Neural crest cell (in vitro differentiated cells): ENCODE measurements around a stretch of chr2.

GRCh38 chr2:160157790-160158642 lies 42.1 kb downstream of the ITGB6 start:
- PRO-cap, result no peak

- PRO-cap, result bidirectional peak, plus-strand start at chr2:160270194, minus-strand start at chr2:160270112
These were observed 70.3 kb upstream of the ITGB6 start for GRCh38 chr2:160270037-160271120.

DNA sequence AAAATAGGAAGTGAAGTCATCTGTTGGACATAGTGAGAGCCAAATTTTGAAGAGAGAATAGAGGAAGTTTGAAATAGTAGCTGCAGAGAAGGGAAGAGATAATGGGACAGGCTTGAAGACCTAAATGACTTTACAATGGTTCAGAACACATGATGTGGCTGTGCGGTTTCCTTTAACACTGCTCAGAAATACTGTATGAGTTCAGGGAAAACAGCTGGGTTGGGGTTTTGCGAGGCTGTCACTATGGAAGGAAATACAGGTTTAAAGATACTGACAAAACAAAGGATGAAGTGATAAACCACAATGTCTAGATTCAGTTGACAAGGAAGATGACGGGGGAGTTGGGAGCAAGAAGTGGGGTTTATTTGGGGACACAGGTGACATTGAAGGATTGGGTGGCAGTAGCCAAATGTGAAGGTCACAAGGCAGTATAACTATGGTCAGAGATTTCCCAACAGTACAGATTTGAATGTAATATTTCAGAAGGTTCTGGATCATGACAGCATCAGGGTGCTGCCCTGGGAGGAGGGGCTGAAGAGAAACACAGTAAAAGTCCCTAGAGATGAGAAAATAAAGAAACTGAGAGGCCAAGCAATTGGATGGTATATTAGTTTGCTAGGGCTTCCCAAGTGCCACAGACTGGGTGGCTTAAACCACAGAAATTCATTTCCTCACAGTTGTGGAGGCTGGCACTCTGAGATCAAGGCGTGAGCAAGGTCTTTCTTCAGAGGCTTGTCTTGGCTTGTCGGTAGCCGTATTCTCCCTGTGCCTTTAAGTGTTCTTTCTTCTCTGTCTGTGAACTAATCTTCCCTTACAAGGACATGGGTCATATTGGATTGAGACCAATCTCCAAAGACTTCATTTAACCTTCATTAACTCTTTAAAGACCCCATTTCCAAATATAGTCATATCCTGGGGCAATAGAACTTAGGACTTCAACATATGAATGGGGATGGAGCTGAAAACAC lies 82.4 kb upstream of the TANK start:
- PRO-cap, result no peak

DNA sequence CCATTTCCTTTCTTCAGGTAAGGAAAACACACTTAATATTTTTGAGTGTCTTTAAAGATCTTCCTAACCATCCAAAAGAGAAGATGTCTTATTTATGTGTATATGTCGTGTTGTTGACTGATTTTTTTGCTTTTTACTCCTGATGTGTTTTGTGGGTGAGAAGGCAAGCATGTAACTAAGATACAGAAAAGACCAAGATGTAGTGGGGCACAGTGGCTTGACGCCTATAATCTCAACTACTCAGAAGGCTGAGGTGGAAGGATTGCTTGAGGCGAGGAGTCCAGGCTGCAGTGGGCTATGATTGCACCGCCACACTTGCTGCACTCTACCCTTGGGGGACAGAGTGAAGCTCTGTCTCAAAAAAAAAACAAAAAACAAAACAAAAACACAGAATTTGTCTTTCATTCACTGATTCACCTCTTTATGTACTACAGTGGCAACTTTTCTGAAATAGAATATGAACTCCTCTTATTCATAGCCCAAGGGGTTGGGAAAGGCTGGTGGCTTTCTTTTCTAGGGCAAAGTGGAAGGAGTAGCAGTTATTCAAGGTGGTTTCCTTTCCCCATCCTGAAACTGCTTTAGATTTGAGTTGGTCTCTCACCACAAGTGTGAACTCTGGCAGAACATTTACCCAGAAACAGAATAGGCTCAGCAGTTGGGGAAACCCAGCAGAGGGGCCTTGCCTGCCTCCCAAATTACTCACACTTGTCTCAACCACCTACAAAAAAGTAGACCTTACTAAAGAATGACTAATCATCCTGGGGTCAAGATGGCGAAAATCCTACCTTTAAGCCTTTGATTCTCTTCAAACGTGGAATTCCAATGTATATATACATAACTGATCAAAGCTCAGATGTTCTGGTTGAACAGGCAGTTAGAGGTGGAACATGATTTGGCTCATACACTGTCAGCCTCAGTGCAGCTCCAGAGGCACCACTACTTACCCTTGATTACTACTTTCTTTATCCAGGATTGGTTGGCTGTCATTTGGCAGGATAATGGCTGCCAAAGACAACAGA lies 6.5 kb downstream of the TANK start:
- PRO-cap, result no peak

- PRO-cap, result no peak
These were observed 10.8 kb downstream of the TANK start for GRCh38 chr2:161170791-161171755.

DNA sequence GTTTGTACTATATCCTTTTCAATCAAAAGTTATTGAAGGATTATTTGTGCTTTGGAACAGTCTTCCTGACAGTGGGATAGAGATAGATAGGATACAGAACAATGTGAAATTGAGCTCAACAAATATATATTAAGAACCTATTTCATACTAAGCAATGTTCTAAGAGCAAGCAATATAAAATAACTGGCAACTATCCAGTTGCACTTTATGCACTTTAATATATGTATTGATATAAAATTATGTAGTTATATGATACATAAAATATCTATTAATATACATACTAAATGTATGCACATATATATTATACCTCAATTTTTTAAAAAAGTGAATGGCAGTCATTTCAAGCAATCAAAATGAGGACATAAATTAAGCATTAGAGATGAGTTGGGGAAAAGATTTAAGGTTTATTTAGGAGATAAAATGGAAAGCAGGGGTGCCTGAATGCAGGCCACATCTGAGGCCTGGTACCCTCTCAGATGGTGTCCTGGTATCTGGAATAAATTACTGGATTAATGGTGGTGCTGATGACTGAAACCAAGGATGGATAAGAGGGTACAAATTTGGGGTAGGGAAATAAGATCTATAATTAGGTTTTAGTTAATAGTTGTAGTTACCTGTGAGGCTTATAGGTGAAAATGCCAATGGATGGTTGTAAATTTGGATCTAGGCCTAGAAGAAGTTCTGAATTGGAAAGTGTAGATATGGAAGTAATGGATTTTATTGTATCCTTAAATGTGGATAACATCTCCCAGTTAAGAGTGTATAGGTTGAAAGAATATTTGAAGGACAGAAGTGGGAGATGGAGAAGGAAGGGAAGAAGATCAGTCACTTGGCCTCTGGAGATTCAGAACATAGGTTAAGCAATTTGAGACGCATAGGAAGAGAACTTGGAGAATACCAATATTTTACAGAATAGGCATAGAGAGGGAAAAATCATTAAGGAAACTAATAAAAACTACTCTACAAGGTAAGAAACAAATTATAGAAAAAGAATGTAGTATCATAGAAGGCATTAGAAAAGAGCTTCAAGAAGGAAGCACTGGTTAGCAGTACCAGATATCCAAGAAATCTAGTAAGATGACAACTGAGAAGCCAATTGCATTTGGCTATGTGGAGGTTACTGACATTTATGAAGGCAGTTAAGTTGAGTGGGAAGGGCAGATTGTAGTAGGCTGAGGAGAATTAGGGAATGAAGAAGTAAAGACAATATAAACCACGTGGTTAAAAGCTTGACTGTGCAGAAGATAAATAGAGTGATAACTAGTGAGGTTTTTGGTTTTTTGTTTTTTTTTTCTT lies 24.4 kb downstream of the TANK start:
- PRO-cap, result no peak

- PRO-cap, result unidirectional peak, plus-strand start at chr2:161281232
These were observed 27.2 kb upstream of the PSMD14 start for GRCh38 chr2:161280973-161281453.

DNA sequence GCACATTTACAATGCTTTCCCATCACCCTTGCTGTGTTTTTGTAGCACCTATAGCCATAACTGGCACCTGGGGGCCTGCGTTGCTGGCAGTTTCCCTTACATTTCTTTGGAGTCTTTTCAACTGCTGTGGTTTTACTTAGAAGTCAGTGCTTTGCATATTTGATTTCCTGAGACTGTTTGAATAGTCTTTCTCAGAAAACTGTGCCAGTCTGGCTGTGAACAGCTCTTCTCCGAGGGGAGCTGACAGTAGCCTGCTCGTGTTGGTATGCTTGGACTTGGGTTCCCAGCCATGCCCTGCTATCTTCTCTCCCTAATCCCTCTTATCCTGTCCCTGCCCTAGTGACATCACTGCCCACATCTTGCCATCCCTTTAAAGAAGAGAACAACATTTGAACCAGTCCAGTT lies 81.5 kb downstream of the DPP4 start:
- PRO-cap, result no peak

DNA sequence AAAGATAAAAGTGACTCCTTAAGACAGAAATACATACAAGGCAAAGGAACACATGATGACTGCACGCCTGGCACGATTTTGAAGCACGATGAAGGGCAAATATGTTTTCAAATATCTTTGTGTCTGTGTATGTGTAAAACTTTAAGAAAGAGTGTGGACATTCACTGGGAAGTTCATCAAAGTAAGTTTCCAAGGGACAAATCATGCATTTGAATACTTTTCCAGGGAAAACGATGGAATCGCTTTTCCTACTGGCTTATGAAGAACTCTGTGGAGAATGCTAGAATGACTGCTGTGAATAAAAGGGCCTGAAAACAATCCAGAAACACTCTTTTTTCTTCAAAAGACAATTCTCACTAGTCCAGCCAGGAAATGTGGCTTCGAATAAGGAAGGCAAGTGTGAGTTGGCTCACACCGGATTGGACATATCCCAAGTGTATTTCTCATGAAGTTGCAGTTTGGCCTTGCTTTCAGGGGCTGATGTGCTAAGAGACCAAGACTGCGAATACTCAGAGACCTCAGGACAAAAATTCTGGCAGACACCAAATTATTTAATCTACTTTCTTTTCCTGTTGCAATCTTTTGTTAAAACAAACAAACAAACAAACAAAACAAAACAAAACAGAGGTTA lies 54.1 kb downstream of the FIGN start:
- PRO-cap, result no peak

DNA sequence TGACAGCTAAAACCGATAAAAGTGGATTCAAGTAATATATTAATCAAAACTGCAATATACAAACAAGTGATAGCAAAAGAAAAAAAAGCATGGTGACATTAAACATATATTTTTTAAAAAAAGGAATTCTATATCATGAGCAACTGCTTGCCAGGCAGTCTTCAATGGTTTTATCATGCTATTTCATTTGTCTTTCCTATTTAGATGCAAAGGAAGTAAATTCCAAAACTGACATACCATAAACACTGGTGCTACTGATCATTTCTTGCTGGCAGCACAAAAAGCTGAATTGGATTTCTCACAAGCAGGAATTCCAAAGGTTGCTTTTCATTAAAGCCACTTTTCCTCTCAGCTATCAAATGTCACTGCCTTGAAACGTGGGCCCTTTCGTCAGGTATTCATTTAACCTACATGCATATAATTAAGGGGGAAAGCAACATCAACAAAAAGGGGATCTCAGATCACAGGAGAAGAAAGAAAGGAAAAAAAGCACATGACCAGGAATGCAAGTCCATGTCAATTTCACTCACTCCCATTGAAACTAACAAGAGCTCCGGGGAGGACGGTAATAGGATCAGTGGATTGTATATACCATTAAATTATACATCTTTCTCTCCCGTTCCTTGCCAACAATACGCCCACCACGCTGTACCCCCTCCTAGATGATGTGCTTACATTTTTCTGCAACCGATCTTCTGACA lies 992 bp downstream of the FIGN start:
- PRO-cap, result bidirectional peak, plus-strand start at position 538 of the sequence, minus-strand start at position 543 of the sequence

GRCh38 chr2:164015258-164015765 lies 279.5 kb upstream of the FIGN start:
- PRO-cap, result bidirectional peak, plus-strand start at chr2:164015530, minus-strand start at chr2:164015427

GRCh38 chr2:164514314-164515356 lies 106.6 kb downstream of the GRB14 start:
- PRO-cap, result no peak

DNA sequence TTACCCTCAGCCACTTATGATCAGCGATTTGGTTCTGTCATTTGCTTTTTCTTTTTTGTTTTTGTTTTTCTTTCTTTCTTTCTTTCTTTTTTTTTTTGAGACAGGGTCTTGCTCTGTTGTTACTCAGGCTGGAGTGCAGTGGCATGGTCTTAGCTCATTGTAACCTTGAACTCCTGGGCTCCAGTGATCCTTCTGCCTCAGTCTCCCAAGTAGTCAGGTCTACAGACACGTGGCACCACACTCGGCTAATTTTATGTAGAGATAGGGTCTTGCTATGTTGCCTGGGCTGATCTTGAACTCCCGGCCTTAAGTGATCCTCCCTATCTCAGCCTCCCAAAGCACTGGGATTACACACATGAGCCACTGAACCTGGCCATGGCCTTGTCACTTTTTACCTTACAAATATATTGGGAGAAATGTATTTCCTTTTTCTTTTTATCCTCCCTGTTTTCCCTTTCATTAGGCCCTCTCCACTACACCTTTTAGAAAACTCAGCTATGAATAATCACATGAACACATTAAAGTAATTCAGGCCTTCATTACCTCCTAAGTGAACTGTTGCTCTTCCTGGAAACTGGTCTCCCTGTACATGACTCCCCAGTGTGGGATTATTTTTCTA lies 31.2 kb upstream of the GRB14 start:
- PRO-cap, result no peak

- PRO-cap, result no peak
These were observed 73.0 kb upstream of the GRB14 start for GRCh38 chr2:164694237-164694817.

- PRO-cap, result no peak
These were observed 90.5 kb upstream of the GRB14 start for GRCh38 chr2:164711662-164712251.

DNA sequence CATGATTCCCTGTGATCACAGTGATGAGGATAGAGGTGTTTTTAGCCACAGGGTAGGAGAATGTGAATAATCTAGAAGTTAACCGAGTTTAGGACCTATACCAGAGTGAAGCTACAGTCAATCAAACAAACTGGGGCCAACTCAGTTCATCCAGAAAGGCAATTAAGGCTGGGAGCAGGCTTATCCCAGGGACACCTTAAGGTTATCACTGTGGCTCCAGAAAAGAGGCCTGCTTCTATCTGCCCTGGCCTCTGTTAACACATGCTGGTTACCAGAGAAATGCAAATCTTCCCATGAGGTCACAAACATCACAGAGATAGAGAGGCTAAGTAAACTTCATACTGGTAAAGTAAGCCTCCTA lies 93.2 kb upstream of the GRB14 start:
- PRO-cap, result no peak

GRCh38 chr2:164783403-164783723 lies 58.3 kb downstream of the COBLL1 start:
- PRO-cap, result no peak

DNA sequence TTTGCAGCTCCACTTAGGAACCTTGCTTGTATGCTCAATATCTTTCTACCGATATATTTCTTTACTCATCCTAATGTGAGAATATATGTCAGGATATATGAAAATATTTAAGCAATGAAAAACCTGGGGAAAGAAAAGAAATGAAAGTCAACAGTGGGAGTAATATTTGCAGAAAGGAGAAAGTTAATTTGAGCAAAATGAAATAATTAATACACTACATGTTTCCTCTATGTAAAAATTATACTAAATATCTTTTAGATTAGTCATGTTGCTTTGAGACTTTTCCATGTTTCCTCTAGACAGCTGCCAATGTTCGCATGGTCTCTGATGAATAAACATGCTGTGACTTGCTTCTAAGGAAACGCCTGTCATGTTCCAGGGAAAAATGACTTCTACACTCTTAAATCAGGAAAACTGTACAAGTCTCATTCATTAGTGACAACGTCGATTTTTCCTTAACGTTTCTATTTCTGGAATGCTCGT lies 1.8 kb downstream of the COBLL1 start:
- PRO-cap, result no peak

- PRO-cap, result no peak
These were observed 91.7 kb downstream of the SCN3A start for GRCh38 chr2:165112136-165112628.

DNA sequence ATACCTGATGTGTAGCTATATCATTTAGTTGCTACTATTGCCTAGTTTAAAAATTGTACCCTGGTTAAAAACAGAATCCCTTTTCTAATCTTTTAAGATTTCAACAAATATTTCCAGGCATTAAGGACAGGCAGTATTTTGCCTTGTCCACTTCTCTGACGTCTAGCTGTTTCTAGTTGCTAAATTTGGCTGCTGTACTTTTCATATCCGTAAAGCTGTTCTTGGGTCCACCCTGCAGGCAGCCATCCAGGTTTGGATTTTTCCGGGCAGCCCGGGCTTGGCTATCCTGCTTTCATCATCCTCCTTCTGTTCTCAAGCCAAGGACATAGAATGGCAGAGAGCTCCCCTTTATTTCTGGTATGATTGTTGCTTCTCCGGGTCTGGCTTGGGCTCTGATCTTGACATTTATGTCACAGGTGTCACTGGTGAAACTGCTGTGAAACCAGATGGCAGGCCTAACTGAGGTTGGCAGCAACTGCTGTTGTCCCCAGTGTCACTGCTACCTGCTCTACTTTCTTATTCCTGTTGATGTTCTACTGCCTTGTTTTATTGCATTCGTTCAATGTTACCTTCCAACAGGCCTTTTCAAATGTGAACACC lies 35.5 kb downstream of the SCN2A start:
- PRO-cap, result no peak